Frontal cortex (tissue), 2 donors: Measurements from ENCODE around the gene ERGIC1.

DNA sequence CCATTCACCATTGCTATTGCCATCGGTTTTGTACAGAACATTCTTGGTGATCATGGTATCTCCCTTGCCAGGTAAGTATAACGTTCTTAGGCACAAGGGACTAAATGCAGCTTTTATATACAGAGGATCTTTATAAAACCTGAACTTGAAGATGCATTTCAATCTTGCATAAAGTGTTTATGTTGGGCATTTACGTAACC is 91.3 kb downstream of the FGF18 start:
- RAMPAGE, long total RNA = no peak

- RAMPAGE, long total RNA = no peak
Measured at GRCh38 chr5:172004915-172005329, 1.5 kb downstream of the FBXW11 start.

DNA sequence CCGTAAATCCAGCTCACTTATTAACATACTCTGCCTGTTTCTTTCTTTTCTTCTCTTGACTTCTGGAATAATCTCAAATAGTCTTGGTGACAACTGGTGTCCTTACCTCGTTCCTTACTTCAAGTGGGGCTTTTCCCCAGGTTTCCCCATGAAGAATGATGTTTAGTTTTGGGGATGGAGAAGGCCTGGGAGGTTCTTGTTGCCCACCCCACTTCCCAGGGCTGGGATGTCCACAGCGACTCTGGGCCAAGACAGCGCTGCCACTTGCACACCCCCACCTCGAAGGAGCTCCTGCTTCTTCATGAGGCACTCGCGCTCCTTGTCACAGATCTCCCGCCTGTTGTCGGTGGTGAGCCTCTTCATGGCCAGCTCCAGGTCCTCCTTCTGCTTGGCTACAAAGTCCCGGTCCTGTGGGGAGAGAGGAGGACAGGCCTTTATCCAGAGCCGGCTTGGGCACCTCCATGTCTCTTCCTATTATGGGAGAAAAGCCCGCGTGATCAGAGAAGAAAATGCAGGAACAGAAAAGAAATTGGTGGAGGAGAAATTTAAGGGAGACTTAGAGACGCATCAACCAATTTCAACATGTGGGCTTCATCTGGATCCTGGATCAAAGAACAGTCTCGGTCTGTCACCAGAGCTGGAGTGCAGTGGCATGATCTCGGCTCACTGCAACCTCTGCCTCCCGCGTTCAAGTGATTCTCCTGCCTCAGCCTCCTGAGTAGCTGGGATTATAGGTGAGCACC is 54.6 kb upstream of the FBXW11 start:
- RAMPAGE, long total RNA = no peak

DNA sequence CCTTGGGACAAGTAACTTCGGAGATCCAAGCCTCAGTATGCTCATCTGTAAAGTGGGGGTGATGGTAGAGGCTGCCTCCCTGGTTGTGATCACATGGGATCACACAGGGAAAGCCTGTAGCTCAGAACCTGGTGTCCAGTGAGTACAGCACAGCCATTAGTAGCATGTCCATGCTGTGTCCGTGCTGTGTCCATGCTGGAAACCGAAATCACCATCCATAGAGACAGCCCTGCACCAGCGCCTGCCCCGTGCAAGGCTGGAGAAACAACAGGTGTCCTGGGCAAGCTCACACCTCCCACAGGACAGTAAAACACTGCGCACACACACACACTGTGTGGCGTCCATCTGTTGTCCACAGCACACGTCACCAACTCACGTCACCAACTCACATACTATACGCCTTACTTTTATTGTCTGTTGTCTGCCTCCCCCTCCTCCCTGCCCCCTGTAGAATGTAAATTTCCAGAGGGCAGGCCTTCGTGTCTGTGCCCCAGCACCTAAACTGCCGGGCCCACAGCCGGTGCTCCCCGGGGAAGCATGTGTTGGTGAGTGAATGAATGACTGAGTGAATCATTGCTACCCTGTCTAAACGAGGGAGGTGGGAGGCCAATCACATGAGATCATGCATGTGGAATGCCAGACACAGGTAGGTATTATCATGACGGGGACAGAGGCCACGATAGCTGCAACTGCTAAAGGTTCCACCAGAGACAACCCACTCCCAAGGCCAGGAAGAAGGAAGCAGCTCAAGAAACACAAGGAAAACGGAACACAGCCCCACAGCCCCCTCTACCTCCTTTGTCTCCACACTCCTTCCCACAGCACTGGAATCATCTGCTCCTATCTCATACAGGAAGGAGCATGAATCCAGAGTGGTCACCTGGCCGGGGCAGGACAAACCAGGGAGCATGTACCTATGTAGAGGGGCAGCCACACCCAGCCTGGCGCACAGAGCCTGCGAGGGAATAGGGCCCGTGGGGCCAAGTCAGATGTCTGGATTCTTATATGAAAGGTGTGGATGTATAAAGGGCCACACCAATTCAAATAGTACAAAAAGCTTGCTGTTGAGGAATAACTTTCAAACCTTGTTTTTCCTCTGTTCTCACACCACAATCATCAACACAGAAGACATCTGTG is 42.0 kb downstream of the STK10 start:
- RAMPAGE, long total RNA = no peak

GRCh38 chr5:172164613-172165506 is 23.2 kb downstream of the STK10 start:
- RAMPAGE, long total RNA = no peak

DNA sequence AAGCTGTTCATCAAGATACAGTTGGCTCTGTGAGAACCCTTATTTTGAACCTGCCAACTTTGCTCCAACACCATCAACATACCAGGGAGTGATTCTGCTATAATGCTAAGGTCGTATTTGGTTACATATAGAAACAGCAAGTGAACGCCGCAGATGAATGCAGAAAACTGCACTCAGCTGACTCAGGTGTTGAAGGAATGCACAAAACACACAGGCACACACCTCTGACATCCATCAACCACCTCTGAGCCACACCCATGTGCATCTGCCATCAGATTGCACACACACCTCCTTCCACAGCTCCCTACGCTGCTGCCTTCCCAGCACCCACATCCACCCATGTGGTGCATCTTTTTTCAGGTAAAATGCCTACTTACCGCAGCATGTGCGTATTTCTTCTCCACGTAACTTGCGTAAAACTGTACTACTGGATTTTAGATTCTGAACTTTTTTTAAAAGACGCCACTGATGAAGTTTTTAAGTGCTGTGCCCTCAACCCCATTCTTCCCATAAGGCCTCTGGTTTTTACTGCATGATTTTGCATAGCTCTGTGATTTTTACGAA is 7.1 kb downstream of the STK10 start:
- RAMPAGE, long total RNA = no peak

DNA sequence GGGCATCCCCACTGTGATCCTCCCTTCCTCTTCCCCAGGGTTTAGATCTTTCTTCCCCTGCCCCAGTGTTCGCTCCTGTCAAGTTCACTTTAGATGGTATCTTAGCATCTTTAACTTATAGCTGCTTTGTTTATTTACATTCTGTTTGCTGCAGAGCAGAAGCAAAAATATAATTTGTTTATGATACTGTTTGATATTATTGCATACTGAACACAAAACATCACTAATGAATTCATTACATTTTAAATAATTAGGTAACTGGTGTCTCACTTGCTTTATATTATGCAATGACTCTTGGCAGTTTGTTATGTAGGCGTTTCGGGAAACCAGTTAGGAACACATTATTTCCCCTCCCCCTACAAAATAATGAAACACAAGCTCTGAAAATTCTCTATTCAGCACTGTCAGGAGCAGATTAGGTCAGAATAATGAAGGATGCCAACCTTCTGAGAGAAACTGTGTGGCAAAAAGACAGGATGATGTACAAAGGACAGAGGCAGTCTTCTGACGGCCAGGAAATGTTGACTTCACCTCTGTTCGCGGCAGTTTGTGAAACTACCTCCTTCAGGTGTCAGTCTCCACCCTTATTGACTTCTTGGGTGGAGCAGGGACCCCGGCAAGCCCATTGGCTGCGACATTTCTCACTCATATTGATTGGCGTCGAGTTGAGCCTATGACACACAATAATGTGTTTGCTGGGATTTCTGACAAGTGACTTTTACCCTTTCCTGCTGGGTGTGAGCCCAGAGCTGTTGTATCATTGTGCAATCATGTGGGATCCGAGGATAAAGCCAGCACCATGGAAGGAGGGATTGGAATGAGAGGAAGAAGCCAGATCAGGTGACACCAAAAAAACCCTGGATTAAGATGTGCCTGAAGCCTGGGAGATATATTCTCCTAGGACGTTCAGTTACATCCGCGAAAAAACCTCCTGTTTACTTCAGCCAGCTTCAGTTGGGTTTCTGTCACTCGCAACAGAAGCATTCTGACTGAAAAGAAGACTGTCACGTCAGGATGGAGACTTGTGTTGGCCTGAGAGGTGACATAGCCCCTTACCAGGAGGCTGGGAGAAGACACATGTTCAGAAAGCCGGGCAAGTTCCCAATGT is 33.9 kb downstream of the SH3PXD2B start:
- RAMPAGE, long total RNA = no peak

- RAMPAGE, long total RNA = no peak
Measured at GRCh38 chr5:172437323-172438076, 16.8 kb downstream of the SH3PXD2B start.

DNA sequence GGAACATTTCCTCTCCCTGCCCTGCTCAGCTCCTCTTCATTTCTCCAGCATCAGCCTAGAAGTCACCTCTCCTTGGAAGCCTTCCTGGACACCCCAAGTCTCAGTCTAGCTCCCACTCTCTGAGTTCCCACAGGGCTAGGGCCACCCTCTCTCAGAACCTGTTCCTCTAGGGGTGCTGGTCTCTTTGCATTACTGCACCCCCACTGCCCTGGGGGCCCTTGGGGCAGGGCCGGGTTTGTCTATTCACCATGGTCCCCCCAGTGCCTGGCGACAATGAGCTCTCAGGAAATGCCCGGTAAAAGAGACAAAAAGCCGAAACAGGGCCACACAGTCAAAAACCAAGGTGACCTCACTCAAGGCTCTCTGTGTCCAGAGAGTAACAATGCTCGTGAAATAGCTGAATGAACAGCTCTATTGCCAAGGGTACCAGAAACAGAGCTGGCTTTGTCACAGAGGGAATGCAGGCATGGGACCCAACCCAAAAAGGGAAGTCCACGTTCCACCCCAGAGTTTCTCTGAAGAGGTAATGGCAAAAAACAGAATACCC is 16.1 kb downstream of the SH3PXD2B start:
- RAMPAGE, long total RNA = no peak

DNA sequence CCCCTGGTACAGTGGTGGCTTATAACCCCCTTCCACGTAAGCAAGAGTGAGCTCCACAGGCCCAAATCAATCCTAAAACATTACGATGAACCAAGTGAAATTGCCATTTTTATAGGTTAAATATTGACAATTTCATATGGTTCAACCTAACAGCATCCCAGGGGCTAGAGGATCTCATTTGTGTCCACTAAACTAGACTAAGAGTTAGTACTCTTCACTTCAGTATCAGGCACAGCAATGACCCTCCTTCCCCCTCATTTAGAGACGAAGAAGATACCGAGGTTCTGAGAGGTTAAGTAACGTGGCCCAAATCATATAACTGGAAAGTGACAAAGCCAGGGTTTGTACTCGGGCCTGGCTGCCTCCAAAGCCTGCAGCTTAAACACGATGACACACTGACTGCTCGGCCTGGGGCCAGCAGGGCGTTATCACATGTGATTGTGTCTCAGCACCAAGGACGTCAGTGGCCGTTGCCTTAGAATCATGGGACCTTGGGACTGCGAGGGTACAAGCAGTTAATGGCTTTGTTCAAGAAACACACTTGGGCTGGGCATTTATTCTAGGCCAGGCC is 13.3 kb downstream of the SH3PXD2B start:
- RAMPAGE, long total RNA = no peak

- RAMPAGE, long total RNA = no peak
Measured at GRCh38 chr5:172444015-172444709, 10.2 kb downstream of the SH3PXD2B start.

- RAMPAGE, long total RNA = no peak
Measured at GRCh38 chr5:172445399-172446330, 8.7 kb downstream of the SH3PXD2B start.

DNA sequence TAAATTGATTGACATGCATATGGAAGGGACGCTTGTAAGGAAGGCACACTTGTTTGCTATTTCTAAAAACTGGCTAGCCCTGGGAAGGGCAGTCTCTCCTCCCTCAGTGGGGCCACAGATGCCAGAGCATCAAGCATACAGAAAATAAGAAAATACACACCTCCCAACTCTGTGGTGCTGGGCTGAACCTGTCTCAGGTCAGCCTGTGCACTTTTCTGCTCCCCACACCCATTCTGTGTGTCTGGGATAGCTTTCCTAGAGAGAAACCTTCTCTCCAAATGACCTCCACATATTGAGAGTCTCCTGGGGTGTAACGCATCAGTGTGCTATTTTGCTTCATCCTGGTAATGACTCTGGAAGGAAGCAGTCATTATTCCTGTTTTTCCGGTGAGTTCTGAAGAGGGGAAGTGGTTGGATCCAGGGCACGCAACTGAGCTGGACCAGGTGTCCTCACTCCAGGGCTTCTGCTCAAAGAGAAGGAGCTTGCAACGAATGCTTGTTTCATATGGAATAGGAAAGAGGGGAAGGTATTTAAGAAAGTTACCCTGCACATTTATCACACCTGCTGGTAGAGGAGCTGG is 73.2 kb upstream of the SH3PXD2B start:
- RAMPAGE, long total RNA = no peak

DNA sequence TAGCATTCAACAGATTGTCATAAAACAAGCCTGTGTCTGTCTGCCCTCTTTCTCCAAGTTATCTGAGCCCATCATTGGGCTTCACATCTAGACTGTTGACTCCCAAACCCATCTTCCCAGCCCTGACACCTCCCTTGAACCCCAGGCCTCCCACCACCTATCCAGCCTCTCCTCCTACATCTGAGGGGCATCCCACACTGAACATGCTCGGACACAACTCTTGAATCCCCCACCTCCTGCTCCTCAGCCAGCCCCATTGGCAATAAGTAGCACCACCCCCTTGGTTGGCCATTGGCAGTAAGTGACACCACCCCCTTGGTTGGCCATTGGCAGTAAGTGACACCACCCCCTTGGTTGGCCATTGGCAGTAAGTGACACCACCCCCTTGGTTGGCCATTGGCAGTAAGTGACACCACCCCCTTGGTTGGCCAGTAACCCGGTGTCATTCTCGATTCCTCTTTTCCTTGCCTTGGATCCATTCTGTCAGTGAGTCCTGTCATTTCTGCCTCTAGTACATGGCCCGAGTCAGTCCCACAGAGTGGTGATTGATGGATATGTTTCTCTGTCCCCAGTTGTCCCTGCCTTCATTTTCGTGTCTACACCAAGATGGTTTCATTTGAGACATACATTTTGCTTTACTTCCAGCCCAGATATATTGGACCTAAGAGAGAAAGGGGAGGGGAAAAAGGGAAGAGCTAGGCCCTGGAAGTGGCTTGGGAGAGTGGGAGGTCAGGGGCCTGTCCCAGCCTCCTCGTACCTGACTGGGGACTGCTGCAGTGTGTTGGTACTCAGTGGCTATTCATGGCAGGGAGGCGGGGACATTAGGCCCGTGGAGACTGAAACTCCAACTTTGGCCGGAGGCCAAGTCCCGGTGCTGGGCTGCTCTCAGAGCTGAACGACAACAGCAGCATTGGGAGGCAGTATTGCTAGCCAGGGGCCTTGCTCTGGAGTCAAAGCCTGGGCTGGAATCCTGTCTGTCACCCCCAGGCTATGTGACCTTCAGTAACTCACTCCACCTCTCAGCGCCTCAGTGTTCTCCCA is 37.5 kb downstream of the NEURL1B start:
- RAMPAGE, long total RNA = no peak

DNA sequence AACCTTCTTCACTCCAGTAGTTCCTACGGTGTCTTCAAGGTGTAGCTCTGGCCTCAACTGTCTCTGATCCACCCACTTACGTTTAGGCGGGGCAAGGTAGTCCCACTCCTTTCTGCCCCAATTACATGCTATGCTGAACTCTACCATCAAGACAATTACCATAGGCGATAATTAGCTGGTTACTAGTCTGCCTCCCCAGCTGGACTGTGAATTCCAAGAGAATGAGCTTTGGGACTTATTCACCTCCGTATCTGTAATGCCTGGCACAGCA is 51.0 kb downstream of the DUSP1 start:
- RAMPAGE, long total RNA = no peak

DNA sequence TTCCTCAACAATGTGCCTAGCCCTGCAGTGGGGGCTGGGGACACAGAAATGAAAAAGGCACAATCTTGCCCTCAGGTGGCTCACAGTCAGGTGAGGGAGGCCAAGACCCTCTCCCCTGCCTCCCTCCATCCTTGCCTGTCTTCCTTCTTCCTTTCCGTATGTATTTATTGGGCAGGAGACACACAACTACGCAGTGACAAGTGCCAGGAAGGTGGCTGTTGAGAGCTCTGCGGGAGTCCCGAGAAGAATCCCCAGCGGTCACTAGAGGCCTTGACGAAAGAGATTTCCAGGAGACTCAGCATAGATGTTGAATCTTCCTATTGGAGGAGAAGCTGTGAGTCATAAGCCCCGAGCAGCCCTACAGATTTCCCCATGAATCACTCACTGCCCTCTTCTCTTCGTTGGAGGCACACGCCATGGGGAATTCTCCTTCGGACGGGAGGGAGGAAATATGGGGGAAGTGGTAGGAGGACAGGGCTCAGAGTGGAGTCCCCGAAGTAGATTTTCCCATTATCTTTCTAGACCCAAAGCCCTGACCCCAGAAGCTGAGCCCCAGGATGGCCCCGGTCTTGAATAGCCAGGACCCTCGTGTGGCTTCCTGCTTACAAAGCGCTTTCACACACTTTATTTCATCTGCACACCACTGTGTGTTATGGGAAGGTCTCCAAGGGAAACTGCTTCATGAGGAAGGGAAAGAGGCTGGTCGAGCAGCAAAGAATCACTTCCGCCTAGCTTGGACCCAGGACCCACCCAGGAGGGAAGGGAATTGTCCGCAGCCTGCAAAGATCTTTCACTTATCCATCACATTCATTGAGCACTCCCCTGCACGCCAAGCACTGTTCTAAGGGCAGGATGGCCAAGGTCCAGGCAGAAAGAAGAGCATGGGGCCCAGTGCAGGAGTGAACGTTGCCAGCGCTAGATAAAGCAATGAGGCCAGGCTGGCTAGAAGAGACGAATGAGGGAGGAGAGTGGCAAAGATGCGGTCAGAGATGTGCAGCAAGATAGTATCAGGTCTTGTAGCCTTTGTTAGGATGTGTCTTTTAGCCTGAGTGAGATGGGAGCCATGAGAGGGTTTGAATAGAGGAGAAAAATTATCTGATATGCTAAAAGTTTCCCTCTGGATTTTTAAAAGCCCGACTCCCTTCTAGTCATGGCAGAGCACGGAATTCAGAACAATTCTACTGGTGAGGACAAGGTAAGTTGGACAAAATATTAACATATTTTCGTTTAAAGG is 12.6 kb downstream of the DUSP1 start:
- RAMPAGE, long total RNA = no peak

DNA sequence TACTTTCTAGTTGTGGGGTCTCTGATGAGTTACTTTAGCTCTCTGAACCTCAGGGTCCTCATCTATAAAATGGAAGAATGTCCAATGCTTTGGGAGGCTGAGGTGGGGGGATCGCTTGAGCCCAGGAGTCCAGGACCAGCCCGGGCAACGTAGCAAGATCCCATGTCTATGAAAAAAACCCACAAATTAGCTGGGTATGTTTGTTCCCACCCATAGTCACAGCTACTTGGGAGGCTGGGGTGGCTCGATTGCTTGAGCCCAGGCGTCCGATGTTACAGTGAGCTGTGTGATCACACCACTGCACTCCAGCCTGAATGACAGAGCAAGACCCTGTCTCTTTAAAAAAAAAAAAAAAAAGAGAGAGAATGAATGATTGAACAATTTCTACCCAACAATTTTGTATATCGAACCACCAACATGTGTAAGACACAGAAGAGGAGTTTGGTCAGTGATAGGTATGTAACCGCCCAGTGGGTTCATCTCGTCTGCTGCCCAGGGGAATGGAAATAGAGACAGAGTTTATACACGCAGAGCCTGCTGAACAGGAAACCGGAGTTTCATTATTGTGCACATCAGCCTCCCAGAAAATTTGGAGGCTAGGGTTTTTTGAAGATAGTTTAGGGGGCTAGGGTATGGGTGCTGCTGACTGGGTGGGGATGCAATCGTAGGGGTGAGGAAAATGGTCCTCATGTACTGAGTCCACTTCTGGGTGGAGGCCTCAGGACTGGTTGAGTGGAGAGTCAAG is 26.2 kb upstream of the ERGIC1 start:
- RAMPAGE, long total RNA = no peak

- RAMPAGE, long total RNA = no peak
Measured at GRCh38 chr5:172834073-172835157, at the start of gene ERGIC1. Gene ERGIC1, plus strand, starts transcription at chr5:172834251.

DNA sequence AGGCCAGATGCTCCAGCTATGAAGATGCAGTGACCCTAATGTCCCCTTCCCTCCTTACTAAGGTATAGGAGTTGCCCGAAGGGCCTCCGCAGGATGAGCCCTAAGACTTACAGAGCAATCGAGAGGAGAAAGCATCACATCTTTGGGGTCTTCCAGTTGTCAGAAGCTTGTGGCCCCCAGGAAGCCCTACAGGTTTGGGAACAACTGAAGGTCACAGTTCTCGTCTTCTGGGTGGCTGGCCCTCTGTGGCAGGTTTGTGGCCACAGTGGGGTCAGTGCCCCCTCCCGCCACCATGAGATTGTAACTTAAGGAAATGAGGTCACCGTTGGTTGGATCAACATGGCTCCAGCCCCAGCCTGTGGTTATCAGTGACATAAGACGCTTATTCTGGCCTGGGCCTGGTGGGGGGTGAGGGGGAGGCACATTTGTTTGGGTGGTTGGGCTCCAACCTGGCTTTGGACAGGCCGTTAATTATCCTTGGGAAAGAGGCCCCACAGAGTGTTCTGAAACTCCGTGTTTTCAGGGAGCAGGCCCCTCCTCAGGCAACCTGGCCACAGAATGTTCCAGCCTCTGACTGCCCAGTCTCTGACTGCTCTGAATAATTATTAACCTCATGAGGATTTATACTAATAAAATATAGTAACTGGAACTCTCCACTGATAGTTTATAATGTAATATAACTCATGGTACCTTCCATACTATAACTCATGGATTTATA is 58.2 kb upstream of the RPL26L1 start:
- RAMPAGE, long total RNA = no peak

DNA sequence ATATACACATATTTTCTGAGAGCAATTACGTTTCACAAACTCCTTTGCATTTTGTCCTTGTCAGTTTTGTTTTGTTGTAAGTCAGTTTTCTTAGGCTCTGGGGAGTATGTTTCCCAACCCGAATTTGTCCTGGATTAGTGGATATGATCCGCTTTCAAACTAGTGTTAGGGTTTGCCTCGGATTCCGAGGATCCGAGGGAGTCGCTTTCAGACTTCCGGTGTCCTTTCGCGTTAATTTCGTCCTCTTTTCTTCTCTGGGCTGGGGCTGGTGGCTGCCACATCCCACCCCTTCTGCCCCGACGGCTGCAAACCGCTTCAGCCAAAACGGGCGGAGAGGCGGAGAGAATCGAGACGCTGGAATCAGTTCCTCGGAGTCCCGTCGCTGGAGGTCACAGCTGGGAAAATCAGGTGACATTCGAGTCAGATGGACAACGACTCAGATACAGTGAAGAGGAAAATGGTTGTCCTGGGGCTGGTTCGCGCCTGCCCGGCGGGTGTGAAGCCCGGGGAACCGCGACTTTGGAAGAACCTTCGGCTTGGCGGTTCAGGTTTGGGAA is 8.7 kb upstream of the NKX2-5 start:
- RAMPAGE, long total RNA = no peak